ENCODE data around the genes ACTN4 and PAK4.

DNA sequence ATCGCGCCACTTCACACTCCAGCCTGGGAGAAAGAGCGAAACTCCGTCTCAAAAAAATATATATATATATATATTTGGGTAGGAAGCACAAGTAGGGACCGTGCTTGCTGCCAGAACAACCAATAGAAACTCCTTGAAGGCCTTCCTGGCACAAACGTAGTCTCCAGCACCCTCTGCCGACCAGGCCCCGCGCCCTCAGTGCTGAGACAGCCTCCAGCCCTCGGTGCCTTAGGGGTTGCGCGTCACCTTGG is 218 bp upstream of the CATSPERG start:
- RRBS, 2 experiments = no CpG with 5 or more reads among the region's 12 CpGs

- RRBS, 2 experiments = 91 to 100% methylated on average over 1 of the region's 10 CpGs
Observed at GRCh38 chr19:38383232-38383723, 4.6 kb downstream of the GGN start.

DNA sequence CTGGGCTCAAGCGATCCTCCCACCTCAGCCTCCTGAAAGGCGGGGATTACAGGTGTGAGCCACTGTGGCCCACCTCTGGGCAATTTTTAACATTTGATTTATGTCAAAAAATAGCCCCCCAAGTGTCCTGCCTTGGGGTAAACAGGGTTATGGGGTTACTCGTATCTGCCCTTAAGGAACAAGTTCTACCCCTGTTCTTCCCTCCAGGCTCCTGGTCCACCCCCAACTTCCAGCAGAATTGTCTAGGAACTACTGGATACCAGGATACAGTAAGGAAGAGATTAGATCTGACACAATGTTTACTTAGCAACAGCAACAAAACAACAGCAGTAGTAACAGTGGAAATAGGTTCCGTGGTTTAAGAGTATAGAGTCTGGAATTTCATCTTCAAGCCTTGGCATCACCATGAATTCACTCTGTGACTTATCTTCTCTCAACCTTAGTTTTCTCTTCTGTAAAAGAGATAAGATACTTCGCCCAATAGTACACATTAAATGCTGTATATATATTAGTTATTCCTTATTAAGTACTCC is 1.8 kb upstream of the FAM98C start:
- RRBS, 2 experiments = no CpG with 5 or more reads among the region's 5 CpGs

- RRBS, 2 experiments = 2 to 5% methylated on average over 11 of the region's 30 CpGs
Observed at GRCh38 chr19:38403539-38403907, 630 bp downstream of the FAM98C start.

DNA sequence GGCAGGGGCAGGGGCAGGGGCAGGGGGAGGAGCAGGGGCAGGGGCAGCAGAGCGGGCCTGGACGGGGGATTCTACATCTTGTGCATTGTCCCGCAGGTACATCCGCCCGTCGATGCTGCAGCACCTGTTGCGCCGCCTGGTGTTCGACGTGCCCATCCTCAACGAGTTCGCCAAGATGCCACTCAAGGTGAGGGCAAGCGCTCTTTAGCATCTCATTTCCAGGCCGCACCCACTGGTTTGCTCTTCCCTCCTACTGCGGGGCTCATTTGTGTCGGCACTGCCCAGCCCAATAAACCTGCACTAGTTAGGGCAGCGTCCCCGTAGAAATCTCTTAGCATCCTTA is 69.3 kb downstream of the RYR1 start:
- RRBS, 2 experiments = no CpG with 5 or more reads among the region's 18 CpGs

GRCh38 chr19:38564799-38565954 is 52.6 kb downstream of the MAP4K1 start:
- RRBS, 2 experiments = 19 to 26% methylated on average over 20 to 25 of the region's 142 CpGs

GRCh38 chr19:38579993-38580650 is 37.6 kb downstream of the MAP4K1 start:
- RRBS, 2 experiments = 70 to 75% methylated on average over 3 of the region's 25 CpGs

DNA sequence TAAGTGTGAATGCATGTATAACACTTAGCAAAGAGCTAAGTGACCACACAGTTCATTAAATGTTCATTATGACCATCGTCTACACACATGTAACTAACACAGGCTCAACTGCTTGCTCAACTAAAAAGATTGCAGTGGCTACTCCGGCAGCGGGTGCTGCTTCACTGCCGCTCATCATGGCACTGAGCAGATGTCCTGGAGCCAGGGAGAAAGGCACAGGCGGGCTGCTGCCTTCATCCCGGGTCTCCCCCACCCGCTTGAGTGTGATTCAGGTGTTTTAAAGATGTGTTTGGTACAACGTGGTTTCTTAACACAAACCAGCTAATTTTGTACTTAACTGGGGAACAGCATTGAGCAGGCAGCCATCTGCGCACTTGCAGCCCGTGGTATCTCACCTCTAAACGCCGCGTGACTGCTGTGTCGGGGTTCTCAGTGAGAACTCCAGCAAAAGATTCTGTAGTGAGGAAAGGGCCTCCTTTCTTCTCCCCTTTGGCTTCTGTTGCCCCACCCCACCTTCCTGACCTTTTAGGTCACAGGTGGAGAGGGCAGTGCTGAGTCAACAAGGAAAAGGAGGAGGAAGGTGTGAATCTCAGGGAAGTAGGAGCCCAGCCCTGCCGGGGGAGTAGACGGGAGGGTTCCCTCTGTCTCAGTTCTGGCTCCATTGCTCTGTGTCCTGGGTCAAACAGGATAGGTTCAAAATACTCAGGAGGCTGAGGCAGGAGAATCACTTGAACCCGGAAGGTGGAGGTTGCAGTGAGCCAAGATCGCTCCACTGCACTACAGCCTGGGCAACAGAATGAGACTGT is 11.6 kb upstream of the ACTN4 start:
- RRBS, 2 experiments = 97% methylated on average over 5 of the region's 18 CpGs

GRCh38 chr19:38647558-38648719 is at the start of gene ACTN4:
TSS of gene ACTN4 (plus strand) at chr19:38647649.
- RRBS, 2 experiments = 2 to 4% methylated on average over 12 of the region's 71 CpGs

DNA sequence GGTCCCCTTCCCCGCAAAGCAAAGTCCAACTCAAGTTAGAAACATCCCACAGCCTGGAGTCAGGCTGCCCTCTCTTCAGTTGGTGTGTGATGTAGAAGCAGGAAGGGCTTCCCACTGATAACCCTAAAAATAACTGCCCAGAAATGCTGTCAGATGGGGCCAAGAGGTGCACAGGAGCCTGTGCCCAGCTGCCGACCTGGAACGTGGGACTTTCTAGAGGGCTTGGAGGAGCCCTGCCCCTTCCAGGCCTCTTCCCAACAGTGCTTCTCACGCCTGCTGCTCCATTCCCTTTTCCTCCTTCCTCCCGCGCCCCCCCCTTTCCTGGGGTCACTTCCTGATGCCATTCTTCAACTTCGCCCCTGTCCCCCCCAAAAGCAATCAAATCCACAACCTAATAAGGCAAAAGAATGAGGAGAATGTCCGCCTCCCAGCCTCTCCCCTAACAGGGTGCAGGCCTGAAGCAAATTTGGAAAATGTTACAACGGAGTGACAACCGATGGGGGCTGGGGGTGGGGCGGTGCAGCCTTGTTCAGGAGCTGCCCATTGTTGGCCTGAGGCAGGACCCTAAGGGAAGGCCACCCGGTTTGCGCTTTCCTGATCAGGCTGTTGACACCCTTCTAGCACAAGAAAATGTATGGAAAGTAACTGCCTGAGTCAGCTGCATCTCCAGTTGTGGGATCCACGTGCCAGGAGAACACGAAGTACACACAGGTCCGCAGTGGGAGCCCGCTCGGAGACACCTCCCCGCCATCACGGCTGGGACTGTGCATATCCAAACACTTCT is 18.6 kb downstream of the ACTN4 start:
- RRBS, 2 experiments = no CpG with 5 or more reads among the region's 20 CpGs

GRCh38 chr19:38680961-38681427 is 33.5 kb downstream of the ACTN4 start:
- RRBS, 2 experiments = no CpG with 5 or more reads among the region's 4 CpGs

- RRBS, 2 experiments = no CpG with 5 or more reads among the region's 12 CpGs
Observed at GRCh38 chr19:38700799-38701239, 43.5 kb downstream of the CAPN12 start.

DNA sequence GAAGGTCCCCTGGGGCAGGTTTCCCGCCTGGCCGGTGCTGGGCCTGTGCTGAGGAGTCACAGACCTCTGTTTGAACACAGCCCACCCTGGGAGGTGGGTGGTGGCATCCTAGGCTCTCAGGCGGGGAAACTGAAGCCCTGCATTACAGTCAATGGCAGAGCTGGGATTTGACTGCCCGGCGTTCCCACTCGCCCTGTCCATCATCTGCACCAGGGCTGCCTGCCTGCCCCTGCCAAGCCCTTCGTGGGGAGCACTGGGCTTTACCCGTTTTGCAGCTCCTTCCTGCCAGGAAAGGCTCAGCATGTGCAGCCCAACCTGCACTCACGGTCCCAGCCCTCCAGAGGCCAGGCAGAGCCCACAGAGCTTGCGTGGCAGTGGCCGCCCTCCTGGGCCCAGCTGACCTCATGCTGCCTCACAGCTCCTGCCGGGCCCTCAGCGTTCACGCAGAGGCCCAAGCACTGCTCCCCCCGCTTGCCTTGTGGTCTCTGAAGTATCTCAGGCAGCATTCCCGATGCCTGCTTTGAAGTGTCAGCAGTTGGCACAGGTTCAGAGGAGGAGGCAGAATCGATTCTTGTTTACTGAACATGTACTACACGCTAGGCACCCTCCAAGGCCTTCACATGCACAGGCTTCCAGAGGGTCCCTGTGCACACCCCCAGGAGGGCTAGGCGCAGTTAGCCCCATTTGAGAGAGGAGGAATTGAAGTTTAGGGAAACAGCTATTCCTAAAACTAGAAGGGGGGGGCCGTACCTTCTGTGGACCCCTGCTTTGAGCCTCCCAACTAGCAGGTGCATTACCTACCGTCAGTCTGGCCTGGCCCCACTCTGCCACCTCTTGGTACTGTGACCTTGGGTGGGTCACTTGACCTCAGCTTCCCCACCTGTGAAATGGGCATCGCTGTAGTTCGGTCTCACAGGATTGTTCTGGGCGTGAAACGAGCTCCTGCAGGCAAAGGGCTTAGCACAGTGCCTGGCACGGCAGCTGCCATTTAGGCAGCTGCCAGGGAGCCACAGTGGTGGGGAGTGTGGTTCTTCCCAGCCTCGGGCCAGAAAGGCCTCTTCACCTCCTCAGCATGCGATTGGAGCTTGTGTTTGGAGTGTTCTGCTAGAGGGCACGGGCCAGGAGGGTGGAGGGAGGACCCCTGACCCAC is 32.4 kb downstream of the CAPN12 start:
- RRBS, 2 experiments = 93 to 94% methylated on average over 2 of the region's 29 CpGs

DNA sequence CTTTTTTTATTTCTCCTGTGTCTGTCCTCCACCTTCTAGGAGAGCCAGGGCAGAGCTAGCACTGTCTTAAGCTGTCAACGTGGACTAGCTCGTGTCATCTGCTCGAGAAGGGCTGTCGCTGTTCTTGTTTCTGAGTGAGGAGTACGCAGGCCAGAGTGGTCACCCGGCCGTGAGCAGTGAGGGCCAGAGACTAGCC is 13.8 kb downstream of the CAPN12 start:
- RRBS, 2 experiments = no CpG with 5 or more reads among the region's 7 CpGs

DNA sequence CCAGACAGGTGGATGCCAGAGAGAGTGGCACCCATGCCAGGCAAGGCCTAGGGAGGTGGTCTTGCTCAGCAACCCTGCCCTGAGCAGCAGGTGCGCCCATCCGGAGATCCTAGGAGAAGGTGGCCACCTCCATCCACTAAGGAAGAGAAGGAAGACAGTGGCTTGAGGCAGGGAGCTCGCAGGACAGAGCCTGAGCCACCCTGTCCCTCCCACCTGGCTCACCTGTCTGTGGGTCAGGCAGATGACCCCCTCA is 13.6 kb downstream of the CAPN12 start:
- RRBS, 2 experiments = no CpG with 5 or more reads among the region's 3 CpGs

- RRBS, 2 experiments = no CpG with 5 or more reads among the region's 12 CpGs
Observed at GRCh38 chr19:38836311-38837486, 5.1 kb upstream of the ECH1 start.

GRCh38 chr19:39030826-39031184 is 1.5 kb downstream of the FBXO27 start:
- RRBS, 2 experiments = no CpG with 5 or more reads among the region's 4 CpGs

GRCh38 chr19:39125337-39126518 is at the start of gene PAK4:
TSS of gene PAK4 (plus strand) at chr19:39125786.
- RRBS, 2 experiments = 1 to 8% methylated on average over 15 to 17 of the region's 76 CpGs

DNA sequence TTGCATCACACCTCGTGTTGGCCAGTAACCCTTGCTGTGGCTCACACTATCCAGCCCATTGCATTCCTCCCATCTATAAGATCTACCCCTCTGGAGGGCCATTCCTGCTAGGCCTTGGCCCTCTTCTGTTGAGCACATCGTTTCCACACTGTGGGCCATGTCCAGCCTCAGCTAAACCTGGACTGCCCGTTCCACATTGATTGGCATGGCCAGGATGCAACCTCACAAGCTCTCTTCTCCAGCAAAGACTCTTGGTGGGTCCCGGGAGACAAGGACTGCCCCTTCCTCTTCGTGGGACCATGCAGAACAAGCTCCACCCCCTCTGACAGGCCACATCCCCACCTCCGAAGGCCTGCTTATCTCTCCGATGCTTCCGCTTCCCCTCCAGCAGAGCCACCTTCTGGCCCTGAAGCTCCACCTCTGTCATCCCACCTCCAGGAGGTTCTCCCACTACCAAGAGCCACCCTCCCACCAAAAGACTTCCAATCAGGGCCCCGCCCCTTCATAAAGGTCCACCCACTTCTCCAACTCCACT is 10.2 kb downstream of the LRFN1 start:
- RRBS, 2 experiments = no CpG with 5 or more reads among the region's 9 CpGs

DNA sequence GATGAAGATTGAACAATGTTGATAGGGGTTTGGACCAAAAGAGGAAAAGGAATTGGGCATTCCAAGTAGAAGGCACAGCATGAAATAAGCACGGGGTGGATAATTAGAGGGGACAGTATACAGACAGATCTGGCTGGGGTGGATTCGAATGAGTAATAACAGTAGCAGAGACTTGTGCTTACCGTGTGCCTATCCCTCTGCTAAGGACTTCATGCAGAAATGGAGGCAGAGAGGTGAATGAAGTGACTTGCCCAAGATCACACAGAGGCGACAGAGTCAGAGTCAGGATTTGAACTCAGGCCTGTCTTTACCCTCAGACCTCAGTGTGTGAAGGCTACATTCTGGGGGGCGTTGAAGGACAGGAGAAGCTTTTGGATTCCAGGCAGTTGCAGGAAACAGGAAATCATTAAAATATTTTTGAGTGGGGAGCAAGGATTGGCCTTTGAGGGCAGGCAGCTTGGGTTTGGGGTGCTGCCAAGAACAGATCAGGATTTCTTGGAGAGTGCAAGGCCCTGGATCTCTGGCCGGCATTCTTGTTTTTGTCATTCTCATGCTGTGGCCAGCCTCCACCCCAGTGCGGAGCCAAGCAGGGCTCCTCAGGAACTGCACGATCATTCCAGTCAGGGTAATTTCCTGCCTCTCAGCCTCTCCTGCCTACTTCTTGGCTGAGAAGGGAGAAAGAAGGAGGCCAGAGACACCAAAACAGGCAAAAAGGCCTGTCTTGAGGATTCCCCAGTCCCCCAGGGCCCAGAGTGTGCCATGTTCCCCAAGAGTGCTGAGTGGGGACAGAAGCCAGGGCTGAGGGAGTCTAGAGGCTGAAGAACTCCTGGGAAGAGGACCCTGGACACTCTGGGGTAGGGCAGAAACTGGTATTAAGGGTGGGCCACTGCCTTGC is 18.6 kb downstream of the PAF1 start:
- RRBS, 2 experiments = no CpG with 5 or more reads among the region's 8 CpGs

Measured in LNCaP clone FGC (cell line).